Jejunum (tissue), 1 donor: Measurements from ENCODE around the gene TBCK.

GRCh38 chr4:106315856-106316671 is at the start of gene TBCK:
TBCK (minus strand) TSS chr4:106316209.
- PRO-cap = bidirectional peak, plus-strand start at chr4:106316138, minus-strand start at chr4:106316225; bidirectional peak, plus-strand start at chr4:106316550, minus-strand start at chr4:106316429

- PRO-cap = no peak
Observed at GRCh38 chr4:106324914-106325186, 8.5 kb downstream of the AIMP1 start.

DNA sequence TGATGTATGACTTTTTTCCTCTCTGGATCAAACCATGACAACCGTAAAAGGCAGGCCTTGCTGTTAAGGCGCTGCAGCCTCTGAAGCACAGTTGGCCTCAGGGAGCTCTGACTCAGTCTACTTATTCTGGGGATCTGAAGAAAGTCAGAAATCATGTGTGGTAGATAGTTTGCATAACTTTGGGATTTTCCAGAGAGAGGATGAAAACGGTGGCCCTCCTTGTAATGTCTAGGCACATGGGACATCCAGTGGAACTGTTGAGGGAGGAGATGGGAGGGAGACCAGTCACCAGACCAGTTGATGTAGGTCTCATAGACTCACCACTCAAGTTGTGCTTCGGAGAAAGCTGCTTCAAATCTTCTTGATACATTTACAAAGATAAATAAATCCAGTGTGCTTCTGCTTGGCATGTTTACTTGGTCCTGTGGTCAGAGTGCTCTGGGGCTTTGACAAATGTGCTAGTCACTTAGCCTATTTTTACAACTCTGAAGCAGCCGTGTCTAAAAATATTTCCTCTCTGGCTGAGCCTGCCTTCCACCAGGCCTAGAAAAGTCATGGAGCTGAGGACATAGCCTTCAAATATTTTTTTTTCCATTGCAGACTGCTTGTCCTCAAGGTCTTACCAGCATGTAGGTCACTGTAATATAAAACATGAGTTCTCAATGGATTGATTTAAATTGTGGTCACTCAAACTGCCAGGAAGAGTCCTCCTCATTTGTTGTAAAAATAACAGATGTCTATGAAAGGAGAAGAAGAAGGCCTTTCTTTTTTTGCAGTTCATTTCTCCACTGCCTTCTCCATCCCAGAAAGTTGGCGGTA is 7.6 kb downstream of the HADH start:
- PRO-cap = no peak

GRCh38 chr4:108054135-108054459 is 64.4 kb downstream of the HADH start:
- PRO-cap = no peak

GRCh38 chr4:108165393-108165995 is 3.2 kb downstream of the LEF1 start:
- PRO-cap = no peak

DNA sequence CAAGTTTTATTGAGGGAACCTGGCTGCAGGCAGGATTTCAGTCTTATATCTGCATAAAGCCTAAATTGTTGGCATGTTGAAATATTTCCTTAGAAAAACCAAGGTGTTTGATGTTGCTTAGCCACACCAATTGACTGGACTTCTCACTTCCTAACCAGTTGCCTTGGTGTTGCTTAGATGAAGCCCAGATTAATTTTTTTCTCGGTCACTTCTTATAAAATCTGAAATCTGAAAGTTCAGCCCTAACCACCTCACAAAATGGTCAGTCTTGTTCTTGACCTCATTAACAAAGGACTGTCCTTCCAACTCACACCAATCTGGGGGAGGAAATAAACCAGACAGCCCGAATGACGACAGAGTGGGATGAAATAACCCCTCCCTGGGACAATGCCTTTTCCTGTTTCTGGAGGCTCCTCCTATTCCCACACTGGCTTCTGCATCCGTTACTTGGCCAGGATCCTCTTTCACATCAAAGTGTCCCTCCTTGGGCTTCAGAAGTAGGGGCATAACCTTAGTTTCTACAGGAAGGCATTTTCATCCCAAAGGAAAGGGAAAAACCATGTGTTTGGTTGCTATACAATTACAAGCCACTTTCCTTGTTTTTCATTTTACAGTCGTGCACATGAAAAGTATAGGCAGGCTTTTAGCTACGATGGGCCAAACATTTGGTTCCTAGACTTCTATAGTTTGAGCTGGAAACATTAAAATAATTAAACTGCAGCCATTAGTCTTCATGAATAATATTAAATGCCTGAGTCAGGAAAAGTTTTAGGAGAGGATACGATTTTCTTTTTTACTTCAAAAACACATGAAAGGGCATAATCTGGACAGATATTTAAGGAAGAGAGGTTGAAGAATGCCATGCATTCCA is 59.7 kb upstream of the RPL34 start:
- PRO-cap = no peak

- PRO-cap = no peak
Observed at GRCh38 chr4:108620751-108621440, 520 bp downstream of the RPL34 start.

DNA sequence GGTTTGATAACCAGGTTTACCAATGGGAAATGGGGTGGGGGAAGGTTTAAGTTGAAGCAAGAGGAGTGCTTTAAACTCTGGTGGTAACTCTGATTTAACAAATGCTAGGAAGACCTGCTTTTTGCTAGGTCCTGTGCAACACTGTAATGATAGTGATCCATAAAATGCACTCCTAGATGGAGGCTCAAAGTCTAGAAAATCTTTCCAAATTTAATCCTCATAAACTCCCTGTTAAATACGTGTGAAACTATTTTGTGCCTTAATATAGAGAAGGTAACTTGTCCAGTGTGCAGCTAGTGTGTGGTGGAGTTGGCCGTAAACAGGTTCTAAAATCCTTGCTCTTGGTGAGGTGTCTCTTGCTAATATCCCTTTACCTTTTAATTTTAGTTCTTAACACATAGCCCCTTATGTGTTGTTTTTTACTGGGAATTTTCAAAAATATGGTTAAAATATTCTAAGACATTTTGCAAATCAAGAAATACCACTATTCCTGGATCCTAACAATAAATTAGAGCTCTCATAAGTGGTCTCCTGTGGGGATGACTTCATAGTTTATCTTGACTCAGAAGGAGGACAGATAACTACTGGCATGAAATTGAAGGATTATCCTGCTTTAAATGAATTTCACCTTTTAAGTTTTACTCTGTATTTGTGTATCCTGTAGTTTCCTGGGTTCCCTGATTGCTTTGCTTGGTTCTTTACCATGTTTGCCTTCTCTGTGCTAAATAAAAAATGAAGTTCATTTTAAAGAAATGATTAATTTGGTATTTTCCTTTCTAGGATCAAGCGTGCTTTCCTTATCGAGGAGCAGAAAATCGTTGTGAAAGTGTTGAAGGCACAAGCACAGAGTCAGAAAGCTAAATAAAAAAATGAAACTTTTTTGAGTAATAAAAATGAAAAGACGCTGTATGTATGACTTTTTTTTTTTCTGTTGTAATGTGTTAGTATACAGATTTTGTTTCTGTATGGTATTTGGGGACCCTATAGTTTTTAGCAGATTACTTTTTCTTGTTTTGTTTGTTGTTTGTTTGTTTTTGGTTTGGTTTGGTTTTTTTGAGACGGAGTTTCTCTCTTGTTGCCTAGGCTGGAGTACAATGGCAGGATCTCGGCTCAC is 4.3 kb downstream of the RPL34 start:
- PRO-cap = no peak

GRCh38 chr4:109508823-109509227 is 51.2 kb upstream of the MCUB start:
- PRO-cap = no peak

DNA sequence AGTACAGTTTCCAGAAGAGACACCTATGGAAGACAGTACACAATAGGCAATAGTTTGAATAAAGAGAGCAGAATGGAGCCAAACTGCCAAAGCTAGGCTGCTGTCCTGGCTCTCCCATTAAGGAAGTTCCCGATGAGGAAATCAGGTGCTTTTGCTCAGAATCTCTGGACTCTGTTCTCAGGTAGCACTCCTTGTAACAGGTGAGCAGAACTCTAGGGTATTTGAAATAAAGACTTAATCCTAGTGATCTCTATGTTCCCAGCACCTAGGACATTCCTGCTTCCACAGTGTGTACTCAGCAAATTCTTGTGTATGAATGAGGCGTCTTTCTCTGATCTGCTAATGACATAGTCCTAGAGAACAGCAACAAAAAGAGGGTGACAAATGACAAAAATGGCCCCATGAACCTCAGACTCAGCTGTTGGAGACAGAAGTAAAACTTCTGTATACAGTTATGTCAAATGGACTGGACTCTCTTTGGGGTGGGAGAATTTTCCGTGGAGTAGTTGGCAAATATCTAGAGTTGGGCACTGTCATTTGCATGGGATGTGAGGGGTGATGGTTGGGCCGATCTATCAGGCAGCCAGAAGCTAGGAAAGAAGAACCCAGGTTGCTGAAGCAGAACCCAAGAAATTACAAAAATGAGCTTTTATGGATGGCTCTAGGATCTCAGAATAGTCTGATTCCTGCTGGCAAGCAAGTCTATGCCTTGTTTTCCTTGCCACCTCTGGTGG is 1.9 kb downstream of the EGF start:
- PRO-cap = no peak

GRCh38 chr4:109985979-109986270 is 73.2 kb downstream of the EGF start:
- PRO-cap = no peak

DNA sequence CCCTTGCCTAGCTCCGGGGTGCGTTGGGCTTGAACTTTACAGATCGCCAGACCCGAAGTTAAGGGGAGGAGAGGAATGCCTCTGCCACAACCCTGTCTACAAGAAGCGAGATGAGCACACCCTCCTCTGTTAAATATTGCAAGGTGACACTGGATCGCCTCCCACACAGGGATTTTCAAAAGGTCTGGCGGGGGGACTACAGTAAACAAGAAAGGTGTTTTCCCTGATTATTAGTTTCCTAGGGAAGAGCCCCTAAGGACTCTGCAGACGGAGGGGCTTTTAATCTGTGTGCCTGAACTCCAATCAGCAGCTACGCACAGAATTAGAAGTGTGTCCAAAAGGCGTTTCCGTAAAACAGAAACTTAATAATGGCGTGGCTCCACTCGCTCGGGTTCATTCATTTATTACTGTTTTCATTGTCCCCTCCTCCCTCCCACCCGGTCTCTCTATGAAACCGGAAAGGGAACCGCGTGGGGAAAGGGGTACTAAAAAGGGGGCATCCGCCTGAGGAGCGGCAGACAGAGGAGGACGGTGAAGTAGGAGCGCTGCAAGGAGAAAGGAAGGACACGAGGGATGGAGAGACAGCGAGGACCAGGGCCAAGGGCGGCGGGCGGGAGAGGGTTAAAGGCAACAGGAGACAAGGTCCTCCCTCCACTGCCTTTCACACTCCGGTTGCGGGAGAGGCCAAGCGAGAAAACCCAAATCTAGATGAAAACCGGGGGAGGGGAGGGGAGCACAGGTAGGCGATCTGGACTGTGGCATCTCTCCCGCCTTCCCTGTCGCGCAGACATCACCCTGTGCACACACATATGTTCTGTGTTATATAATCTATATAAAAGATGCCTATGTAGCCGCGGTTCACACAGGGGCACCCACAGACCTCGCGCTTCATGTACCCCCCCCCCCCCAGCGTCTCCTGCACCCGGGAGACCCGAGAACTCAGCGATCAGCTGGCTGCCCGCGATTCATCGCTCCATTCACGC is 944 bp downstream of the ELOVL6 start:
- PRO-cap = bidirectional peak, plus-strand start at position 517 of the sequence, minus-strand start at position 399 of the sequence; bidirectional peak, plus-strand start at position 664 of the sequence, minus-strand start at position 674 of the sequence

DNA sequence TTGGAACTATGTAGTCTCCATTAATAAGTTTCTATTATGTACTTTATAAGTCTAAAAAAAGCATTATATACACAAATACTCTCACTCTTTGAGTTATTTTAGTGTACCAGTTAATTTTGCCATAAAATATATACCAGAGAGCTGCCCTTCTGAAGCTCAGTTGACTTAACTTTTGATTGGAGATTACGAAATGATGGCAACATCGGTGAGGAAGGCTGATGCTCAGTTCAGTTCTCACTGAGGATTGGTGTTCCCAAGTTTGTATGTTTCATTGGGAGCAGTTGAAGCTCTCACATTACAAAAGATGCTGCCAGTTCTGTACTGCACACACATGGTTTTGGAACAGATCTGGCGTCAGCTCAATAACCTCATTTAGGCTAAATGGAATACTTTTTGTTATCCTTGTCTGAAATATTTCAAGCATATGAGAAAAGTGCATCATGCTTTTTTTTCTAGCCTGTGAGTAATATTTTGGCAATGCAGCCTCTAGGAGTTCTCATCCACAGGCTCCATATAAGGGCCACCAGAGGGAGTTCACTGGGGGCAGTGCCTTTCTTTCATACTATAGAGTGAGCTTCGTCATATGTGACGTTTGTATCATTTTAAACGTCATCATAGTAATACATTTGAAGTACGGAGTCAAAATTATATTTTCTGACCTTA is 4.1 kb downstream of the ENPEP start:
- PRO-cap = no peak

GRCh38 chr4:110613960-110614494 is 8.8 kb downstream of the PITX2 start:
- PRO-cap = no peak

DNA sequence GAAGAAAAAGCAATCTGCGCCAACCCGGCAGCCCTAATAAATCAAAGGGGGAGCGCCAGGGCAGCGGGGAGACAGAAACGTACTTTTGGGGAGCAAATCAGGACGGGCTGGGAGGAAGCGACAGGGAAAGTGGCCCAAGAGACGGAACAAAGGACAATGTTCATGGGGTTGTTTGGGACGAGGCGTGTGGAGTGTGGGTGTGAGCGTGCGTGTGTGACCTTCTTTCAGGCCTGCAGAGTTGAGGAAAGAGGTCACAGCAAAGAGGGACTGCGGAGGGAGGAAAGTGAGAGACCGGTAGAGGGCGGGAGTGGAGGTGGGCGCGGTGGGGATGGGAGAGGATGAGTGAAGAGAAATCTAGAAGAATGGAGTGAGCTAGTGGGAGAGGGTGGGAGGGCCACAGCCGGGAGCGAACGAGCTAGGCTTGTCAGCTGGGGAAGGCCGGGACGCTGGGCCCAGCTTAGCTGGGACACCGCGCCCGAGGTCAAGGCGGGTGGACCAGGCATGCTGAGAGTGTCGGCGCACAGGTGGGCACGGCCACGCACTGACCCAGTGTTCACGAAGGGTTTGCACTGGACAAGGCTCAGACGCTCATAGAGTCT is 14.6 kb upstream of the PITX2 start:
- PRO-cap = no peak

DNA sequence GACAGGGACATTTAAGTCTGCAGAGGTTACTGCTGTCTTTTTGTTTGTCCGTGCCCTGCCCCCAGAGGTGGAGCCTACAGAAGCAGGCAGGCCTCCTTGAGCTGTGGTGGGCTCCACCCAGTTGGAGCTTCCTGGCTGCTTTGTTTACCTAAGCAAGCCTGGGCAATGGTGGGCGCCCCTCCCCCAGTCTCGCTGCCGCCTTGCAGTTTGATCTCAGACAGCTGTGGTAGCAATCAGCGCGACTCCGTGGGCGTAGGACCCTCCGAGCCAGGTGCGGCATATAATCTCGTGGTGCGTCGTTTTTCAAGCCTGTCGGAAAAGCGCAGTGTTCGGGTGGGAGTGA is 253.3 kb upstream of the PITX2 start:
- PRO-cap = no peak

GRCh38 chr4:112522903-112523503 is 7.0 kb upstream of the NEUROG2 start:
- PRO-cap = no peak

- PRO-cap = no peak
Observed at GRCh38 chr4:112817573-112818478, 180.9 kb downstream of the LARP7 start.

GRCh38 chr4:112889585-112890186 is 159.8 kb upstream of the ANK2 start:
- PRO-cap = no peak

DNA sequence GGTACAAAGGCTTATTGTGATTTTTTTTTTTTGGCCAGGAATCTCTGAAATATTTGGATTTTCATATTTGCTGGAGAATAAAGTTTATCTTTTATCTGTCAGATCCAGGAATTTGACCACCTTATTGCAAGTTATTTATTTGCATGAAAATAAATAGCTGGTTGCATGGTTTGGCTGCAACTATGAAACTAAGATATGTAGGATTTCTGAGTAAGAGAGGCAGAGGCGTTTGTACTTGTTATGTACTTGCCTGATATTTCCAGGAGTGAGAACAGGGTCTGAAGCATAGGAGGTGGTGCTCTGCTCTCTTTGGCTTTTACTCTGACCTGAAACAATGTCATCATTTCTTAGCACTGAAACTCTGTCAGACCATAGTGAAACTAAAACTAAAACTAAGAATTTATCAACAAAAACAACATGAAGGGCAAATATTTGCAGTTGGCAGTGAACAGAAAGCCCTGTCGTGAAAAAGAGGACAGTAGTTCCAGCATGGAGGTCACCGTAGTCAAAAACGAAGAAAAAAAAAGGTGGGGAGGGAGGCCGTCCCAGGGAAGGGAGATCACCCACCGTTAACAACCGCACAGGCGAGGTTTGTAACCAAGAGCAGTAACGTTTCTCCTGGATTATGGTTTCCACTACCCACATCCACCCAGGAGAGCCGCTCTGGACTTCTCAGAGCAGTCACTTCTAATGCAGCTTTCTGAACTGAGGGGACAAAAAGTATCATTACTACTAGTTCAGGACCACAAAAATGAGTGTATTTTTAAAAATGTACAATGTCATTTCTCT is 97.4 kb downstream of the ANK2 start:
- PRO-cap = no peak